ENCODE results near the genes NNAT and BLCAP.

GRCh38 chr20:37335673-37336872 lies 9.9 kb upstream of the SRC start:
- RRBS: no CpG with 5 or more reads among the region's 20 CpGs

DNA sequence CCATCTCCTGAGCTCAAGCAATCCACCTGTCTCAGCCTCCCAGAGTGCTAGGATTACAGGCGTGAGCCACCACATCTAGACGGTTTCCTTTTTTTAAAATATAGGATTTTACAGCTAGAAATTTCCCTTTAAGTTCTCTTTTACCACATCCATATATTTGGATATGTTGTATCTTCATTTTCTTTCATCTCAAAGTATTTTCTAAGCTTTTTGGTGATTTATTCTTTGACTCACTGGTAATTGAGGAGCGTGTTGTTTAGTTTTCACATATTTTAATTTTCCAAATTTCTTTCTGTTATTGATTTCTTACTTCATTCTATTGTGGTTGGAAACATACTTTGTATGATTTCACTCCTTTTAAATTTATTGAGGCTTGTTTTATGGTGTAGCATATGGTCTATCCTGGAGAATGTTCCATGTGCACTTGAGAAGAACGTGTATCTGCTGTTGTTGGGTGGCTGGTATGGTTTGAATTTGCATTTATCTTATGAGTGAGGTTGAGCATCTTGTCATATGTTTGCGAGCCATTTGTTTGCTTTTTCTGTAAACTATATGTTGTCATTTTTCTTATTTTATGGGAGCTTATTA lies 26.4 kb downstream of the SRC start:
- RRBS: no CpG with 5 or more reads among the region's 5 CpGs

GRCh38 chr20:37393407-37394271 lies 47.7 kb downstream of the SRC start:
- RRBS: 87% methylated on average over 1 of the region's 24 CpGs

DNA sequence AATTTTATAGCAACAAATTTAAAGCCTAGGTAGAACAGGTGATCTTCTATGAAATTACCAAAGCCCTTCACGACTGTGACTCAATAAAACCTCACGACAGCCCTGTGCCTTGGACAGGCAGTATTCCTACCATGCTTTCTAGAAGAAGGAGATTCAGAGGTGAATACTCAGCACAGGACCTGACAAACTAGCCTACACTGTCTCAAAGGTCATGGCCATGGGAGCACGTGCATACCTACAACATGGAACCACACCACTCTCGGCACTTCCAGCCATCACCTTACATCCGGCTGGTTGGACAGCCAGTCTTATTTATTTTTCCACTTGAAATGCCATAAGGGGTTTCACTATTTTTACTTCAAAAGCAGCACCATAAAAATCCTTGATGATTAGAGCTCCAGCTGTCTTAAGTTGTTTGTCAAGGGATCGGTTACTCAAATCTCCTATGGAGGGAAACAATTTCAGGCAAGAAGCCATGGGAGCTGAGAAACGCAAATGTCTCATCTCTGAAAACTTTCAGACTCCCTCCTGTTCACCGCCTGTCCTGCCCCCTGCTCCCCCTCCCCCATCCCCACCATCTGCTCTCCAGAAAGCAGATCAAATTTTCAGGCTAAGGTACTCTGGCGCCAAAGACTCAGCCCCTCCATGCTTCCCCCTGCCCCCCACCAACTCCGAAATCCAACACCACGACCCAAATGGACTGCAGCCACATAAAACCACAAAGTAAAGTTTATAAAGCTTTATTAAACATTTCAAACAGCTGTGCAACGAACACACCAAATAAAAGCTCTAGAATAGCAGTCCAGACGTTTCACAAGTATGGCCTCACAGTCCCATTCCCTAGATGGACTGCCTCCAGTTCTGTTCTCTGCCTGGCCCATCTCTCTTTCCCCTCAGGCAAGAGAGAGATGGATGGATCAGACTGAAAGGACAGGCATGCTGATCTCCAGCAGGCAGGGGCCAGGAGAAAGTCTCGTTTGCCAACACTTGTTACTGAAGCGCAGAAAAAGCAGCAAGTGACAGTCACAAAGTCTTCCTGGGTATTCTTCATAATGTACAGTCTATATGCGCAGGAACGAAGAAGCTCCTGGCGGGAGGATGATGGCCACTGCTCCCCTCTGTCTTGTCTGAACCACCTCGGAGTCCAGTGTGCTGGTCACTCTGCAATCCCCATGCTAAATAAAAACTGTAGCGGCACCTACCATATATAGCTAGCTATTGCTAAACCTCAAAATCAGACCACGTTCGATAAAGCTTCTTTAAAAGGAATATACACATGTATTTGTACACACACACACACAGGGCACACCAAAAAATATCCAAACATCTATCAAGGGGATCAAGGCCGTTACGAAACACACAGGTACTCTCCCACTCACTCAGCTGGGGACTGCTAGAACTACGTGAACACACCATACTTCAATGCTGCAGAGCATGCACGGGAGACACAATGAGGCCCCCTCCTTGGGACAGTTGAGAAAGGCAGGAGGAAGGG lies 3.8 kb upstream of the NNAT start:
- RRBS: no CpG with 5 or more reads among the region's 26 CpGs

GRCh38 chr20:37520828-37521855 lies at the start of gene NNAT:
TSS of gene NNAT (plus strand) at chr20:37521250.
- RRBS: 93% methylated on average over 7 of the region's 81 CpGs

DNA sequence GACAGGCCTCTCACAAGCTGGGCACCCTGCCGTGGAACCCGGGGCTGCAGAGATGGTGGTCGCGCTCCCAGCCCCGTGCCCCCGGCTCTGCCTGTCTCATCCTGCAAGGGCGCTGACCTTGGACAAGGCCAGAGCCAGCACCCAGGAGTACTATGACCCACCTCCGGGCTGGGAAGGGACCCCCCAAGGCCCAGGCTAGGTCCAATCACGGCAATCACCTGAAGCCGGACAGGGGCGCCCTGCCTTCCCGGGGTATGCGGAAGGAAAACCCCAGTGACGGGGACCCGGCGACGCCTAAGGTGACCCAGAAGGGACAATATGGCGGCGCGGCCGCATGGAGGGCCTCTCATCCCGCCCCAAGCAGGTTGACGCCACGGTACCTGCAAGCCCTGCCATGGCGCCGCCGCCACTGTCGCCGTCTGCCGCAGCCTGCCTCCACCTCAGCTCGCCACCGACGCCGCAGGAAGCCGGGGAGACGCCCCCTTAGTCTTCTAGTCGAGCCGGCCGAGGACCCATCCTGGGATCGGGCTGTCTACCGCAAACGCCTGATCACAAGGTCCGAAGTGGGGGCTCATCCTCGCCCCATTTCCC lies at the start of gene BLCAP:
TSS of gene BLCAP (minus strand) at position 464 of the 591 bp plus-strand sequence.
- RRBS: 3% methylated on average over 9 of the region's 44 CpGs

- RRBS: no CpG with 5 or more reads among the region's 11 CpGs
These were observed 98.4 kb upstream of the VSTM2L start for GRCh38 chr20:37804378-37805138.

GRCh38 chr20:37914605-37915591 lies 12.0 kb downstream of the VSTM2L start:
- RRBS: 11% methylated on average over 22 of the region's 42 CpGs

DNA sequence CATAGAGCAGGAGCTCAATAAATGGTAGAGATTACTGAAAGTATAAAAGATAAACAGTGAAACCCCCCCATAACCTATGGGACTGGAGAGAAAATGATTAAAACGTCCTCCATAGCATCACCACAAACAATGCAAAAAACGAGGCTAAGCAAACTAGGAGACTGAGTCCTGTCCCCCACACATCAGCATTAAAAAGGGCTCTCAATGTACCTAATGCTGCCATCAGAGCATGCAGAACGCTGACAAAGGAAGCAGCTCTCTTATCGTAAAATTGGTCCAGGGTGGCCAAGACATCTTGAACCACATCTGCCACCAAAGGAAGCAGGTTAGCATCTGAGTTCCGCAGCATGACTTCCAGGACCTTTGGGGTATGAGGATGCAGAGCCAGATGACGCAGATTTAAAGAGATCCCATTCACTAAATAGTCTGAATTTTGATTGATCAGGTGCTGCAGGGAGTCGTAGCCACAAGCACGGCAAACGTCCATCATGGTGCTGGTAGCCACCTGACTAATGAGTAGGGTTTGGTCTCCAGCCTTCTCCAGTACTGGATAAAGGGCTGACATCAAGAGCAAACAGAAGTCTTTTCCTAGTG lies 21.9 kb downstream of the TTI1 start:
- RRBS: no CpG with 5 or more reads among the region's 9 CpGs

DNA sequence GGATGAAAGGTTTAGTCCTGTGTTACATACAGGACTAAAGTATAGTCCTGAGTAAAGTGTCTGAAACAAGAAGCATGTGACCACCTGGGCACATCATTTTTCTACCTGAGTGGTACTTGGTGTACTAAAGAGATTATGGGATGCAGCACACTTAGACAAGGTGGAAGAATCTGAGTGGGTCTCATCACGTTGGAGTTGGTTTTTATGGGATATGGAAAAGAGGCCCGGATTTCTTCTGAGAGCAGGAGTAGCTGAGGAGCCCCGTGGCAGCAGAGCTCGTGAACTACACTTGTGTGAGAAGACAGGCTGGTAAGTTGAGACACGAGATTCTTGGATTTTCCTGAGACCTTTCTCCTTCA lies 51.8 kb downstream of the RPRD1B start:
- RRBS: no CpG with 5 or more reads among the region's 5 CpGs

GRCh38 chr20:38086409-38086998 lies 53.0 kb downstream of the RPRD1B start:
- RRBS: no CpG with 5 or more reads among the region's 10 CpGs

GRCh38 chr20:38150813-38151099 lies 14.3 kb downstream of the TGM2 start:
- RRBS: no CpG with 5 or more reads among the region's 6 CpGs

GRCh38 chr20:38155686-38156254 lies 9.3 kb downstream of the TGM2 start:
- RRBS: 82% methylated on average over 4 of the region's 14 CpGs

DNA sequence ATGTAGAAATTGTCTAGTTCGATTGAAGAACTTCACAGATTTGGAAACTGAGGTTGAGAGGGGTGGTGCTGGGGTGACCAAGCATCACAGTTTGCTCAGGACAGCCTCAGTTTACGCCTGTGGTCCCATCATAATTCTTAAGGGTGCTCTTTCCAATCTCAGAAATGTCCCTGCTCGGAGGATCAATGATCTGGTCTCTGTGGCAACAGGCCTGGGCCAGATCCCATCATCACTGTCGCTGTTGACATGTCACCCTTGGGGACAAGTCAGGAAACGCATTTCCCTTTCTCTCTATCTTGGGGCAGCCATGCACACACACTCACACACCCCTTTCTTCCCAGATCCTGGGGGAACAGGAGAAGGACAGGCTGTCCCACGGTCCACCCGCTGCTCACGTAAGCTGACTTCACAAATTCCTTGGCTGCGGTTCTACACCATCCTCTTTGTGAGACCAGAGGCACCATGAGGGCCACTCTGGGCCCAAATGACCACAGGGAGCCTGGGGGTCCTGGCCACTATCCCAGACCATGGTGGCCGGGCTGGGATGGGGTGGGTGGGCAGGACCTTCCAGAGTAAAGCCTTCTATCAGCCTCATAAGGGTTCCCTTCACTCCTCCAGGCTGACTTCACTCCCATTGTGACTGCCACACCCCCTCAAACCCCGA lies 7.0 kb downstream of the TGM2 start:
- RRBS: no CpG with 5 or more reads among the region's 11 CpGs

DNA sequence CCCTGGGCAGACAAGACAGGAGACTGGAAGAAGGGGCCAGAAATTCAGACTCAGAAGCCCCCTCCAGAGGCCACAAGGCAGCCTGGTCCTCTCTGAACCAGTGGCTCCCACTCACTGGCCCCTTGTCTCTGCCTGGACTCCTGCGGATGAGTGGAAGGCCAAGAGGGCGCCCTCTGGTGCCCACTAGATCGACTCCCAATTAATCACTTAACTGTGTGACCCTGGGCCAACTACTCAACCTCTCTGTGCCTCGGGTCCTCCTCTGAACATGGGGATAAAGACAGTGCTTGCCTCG lies 12.7 kb upstream of the BPI start:
- RRBS: no CpG with 5 or more reads among the region's 5 CpGs

- RRBS: no CpG with 5 or more reads among the region's 2 CpGs
These were observed 13.4 kb downstream of the BPI start for GRCh38 chr20:38317292-38317726.

DNA sequence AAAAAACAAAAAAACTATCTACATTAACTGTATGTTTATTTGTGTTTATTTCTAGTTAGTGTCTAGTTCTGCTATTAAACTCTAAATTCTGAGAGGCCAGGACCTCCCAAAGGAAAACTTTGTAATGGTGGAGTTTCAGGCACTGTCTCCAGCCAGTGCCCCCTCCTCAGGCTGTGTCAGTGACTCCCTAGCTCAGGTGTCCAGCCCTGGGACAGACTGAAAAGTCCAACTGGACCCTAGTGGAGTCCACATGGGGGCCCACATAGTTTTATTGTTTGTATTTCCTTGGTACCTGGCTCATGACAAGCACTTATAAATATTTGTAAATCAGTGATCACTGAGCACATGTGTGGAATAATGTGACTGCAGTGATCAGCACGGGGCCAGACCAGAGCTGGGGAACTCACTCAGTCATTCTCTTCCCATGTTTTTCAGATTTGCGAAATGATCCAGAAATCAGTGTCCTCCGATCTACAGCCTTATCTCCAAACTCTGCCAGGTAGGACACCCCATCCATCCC lies 14.0 kb downstream of the LBP start:
- RRBS: no CpG with 5 or more reads among the region's 3 CpGs

- RRBS: no CpG with 5 or more reads among the region's 12 CpGs
These were observed 51.7 kb upstream of the RALGAPB start for GRCh38 chr20:38420787-38421444.

GRCh38 chr20:38450335-38450926 lies 22.2 kb upstream of the RALGAPB start:
- RRBS: no CpG with 5 or more reads among the region's 7 CpGs

GRCh38 chr20:38541605-38542163 lies 39.3 kb upstream of the ADIG start:
- RRBS: no CpG with 5 or more reads among the region's 3 CpGs

Data from Ishikawa (cell line).